Testis (tissue), 5 donors: ENCODE results near the genes OR6X1, OR6M1, OR10D3, OR8D2, OR8B4, MSANTD2, PATE2 and VSIG10L2.

DNA sequence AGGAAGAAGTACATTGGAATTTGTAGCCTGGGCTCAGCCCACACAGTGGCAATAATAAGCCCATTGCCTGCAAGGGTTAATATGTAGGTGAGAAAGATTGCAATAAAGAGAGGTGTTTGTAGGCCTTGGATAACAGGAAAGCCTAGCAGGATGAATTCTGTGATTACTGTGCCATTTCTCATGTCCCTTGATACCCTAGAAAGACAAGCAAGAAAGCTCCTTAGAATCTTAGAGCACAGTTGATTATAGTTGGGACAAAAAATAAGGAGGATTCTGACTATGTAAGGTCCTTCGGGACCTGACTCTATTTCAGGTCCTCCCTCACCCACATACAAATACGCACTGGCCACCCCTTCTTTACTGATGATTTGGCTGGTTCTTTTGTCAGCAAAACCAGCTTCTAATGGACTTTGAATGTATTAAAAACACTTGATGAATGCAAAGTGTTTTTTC is at the start of gene OR6X1:
Gene OR6X1, minus strand, starts transcription at position 182 of the 453 bp plus-strand sequence.
- PRO-cap, 3 experiments = no peak in any of the 3 experiments
- RAMPAGE, long total RNA, 2 experiments = no peak in any of the 2 experiments
- RRBS = no CpG with 5 or more reads among the region's 2 CpGs

GRCh38 chr11:123806250-123806665 is at the start of gene OR6M1:
OR6M1 (minus strand) TSS chr11:123806349.
- PRO-cap, 3 experiments = no peak in any of the 3 experiments
- RAMPAGE, long total RNA, 2 experiments = no peak in any of the 2 experiments
- RRBS = no CpG with 5 or more reads among the region's 4 CpGs

DNA sequence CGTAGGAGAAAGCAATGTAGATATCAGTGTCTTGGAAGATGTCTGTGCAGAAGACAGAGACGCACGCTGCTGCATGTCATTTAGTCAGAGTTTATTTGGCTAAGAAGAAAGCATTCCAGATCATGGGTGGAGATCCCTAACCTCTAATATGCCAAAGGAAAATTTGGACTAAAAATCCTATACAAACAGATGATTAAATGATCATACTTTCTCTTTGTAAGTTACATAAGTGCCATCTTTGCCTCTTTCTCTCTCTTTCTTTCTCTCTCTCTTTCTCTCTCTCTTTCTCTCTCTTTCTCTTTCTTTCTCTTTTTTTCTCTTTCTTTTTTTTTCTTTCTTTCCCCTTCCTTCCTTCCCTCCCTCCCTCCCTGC is at the start of gene OR10D3:
Gene OR10D3, plus strand, starts transcription at position 178 of the 372 bp plus-strand sequence.
- PRO-cap, 3 experiments = no peak in any of the 3 experiments
- RAMPAGE, long total RNA, 2 experiments = no peak in any of the 2 experiments
- RRBS = no CpG with 5 or more reads among the region's 3 CpGs

GRCh38 chr11:124320119-124320370 is at the start of gene OR8D2:
OR8D2 (minus strand) TSS chr11:124320197.
- PRO-cap, 3 experiments = no peak in any of the 3 experiments
- RAMPAGE, long total RNA, 2 experiments = no peak in any of the 2 experiments
- RRBS = no CpG with 5 or more reads among the region's 1 CpG

DNA sequence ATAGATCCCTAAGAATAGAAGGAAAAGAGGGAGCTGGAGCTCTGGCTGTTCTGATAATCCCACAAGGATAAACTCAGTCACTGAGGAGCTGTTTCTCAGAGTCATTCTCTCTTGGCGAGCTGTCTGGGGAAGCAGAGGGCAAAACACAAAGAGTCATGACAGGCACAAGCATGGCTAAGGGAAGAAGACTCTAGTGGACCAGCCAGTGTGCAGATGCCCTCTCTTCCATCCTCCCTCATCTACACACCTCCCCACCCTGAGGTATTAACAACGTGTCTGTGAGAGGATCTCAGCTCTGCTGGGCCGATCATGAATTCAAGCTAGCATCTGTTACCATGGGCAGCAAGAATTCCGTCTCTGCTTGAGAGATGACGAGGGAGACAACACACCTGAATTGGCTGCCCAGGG is at the start of gene OR8B4:
Gene OR8B4, minus strand, starts transcription at position 105 of the 408 bp plus-strand sequence.
- PRO-cap, 3 experiments = no peak in any of the 3 experiments
- RAMPAGE, long total RNA, 2 experiments = no peak in any of the 2 experiments
- RRBS = no CpG with 5 or more reads among the region's 5 CpGs

DNA sequence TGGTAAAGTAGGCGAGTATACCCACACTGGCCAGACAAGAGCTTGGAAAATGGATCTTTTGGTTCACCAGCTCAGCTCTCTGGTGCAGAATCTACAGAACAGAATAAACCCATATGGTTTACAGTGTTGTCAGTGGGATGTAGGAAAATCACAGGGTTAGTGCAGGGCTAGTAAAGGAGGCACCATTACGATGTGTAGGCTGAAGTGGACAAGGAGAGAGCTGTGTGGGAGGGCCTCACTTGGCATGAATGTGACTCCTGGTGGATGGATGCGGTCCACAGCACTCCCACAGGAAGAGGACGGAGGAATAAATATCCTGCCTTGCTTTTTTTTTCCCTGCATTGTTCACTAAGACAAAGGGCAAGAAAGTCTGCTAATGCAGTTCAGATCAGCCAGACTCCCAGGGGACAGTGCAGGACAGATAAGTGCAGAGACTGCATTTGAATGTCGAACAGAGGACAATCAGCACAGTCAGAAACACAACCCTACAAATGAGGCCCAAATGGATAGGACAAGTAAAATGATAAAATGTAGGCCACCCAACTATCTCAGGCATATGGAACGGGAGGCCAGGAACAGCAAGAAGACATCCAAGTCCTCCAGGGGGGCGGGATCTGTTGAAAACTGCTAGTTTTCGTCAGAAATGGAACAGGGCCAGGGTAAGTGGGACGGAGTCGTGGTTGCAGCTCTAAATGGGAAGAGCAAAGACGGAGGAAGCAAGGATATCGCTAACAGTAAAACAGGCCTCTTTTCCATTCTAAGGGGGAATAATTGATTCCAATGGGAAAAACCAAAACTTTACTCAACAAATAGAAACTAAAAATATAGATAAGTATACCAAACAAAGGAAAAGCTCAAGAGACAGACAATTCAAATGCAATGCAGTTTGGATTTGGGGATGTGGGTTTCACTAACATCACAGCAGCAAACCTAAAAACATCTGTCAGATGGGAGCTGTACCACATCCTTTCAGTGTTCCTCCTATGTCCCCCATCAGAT is 25.2 kb upstream of the OR8B8 start:
- PRO-cap, 3 experiments = no peak in any of the 3 experiments
- RAMPAGE, long total RNA, 2 experiments = no peak in any of the 2 experiments
- RRBS = no CpG with 5 or more reads among the region's 12 CpGs

GRCh38 chr11:124657302-124657604 is 16.3 kb downstream of the SIAE start:
- PRO-cap, 3 experiments = no peak in any of the 3 experiments
- RAMPAGE, long total RNA, 2 experiments = no peak in any of the 2 experiments
- RRBS = no CpG with 5 or more reads among the region's 4 CpGs

DNA sequence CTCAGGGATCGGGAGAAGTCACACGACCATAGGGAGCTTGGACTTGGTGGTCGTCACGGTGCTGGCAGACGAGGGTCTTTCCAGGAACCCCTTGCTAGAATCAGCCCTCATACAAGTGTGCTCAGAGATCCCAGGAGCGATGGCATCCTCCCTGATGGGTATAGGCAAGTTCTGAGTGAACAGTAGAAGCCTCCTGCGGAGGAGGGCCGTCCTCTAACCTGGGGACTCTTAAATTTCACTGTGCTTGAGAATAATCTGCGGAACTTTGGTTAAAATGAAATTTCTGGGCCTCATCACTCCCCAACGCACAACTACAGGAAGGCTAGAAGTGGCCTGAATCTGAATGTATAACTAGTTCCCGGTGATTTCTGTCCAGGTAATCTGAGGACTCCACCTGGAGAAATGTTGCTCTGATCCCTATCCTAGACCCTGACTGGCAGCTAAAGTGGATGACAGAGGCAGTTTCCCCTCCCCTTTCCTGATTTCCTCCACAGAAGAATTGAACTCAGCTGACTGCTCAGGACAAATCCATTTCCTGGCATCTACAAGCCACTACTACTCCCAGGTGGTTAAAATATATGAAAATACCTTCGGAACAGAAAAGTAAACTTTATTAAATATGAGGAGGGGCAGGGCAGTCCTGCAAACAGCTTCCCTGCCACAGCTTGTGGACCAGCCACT is 4.4 kb downstream of the VSIG2 start:
- PRO-cap, 3 experiments = no peak in any of the 3 experiments
- RAMPAGE, long total RNA, 2 experiments = no peak in any of the 2 experiments
- RRBS = no CpG with 5 or more reads among the region's 12 CpGs

DNA sequence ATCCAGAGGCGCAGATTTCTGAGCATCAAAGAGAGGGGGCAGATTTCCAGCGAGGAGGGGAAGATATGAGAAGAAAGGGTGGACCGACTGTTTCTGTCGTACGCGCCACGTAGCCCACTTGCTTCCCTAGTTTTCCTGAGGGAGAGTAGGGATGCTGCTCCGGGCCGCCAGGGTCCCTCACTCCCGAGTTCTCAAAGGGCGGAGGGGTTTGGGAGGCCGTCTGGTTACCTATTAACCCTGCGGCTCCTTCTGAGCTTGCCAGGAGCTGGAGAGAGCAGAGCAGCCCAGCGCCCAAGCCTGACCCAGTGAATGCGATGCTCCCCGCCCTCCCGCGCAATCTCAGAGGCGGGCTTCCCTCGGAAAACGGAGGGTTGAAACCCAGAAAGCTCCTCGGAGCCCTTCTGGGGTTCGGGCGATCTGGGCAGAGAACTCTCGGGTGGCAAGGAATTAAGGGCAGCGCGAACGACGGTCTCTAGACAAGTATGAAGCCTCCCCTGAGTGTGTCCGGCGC is 3.2 kb downstream of the ESAM start:
- PRO-cap, 3 experiments = no peak in any of the 3 experiments
- RAMPAGE, long total RNA, 2 experiments = no peak in any of the 2 experiments
- RRBS = no CpG with 5 or more reads among the region's 31 CpGs

- PRO-cap, 3 experiments = peak in 3 of 3 experiments; most common plus-strand start chr11:124800721 (in 3); most common minus-strand start chr11:124800404 (in 3)
- RAMPAGE, long total RNA, 2 experiments = start-site peak on the plus strand in 1 of 2 experiments, at chr11:124800420-124800460 at its widest, 270 reads per replicate
- RRBS = 2% methylated on average over 32 of the region's 69 CpGs
Observed at GRCh38 chr11:124800267-124801420, at the start of gene MSANTD2. MSANTD2 (minus strand) TSS chr11:124800406.

DNA sequence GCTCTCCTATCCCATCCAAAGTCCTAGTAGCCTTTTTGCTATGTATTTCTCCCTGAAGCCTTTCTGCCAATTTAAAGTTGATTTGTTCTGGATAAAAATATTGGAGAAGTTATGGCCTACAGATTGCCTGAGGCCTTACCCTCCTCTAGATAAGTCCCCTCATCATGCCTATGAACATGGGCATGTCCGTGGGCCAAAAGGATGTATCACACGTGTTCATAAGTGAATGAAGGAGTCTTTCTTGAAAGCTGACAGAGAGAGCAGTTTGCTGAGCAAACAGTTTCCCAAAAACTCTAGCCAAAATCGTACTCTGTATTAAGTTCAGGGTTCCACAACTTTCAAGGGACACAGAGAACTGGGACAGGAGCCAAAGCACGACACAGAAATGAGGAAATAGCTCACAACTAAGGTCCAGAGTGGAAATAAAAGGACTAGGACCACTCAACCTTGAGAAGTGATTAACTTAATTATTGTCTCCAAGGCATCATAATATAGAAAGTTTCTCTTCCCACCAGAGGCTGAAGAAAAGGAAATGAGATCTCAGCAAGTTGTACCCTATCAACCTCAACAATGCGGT is 6.6 kb downstream of the HEPACAM start:
- PRO-cap, 3 experiments = no peak in any of the 3 experiments
- RAMPAGE, long total RNA, 2 experiments = no peak in any of the 2 experiments
- RRBS = no CpG with 5 or more reads among the region's 5 CpGs

DNA sequence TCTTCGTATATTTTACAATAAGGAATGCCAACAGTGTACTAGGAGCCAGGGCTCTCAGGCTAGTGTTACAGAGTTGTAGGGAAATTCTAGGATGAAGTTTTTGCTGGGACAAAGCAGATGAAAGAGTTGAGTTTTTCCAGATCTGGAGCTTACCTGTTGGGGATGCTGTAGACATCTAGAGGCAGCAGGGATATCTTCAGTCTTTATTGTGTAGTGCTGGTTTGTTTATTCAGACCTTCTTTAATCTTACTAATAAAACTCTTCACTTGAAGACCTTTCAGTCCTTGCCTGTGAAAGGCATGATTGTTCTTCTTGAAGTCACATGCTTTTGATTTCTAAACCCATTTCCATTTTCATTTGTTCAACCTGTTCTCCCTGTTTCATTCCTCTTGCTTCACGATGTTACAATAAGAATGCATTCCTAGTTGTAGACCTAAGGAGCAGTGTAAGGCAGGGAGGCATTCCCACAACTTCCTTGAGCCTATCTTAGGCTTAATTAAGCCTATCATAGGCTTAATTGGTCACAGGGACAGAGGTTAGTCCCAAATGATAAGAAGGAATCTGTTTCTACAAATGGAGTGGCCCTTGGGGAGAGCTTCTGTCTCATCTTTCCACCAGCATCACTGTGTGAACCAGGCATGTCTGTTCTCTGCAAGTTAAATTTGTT is 7.8 kb upstream of the SLC37A2 start:
- PRO-cap, 3 experiments = no peak in any of the 3 experiments
- RAMPAGE, long total RNA, 2 experiments = no peak in any of the 2 experiments
- RRBS = no CpG with 5 or more reads among the region's 2 CpGs

GRCh38 chr11:125165082-125166254 is 917 bp downstream of the PKNOX2 start:
- PRO-cap, 3 experiments = peak in 1 of 3 experiments; most common plus-strand start chr11:125165512 (in 1); most common minus-strand start chr11:125165704 (in 1)
- RAMPAGE, long total RNA, 2 experiments = start-site peak on the plus strand in 1 of 2 experiments, at chr11:125165206-125165539 at its widest, 23 reads per replicate
- RRBS = 1% methylated on average over 52 of the region's 112 CpGs

GRCh38 chr11:125489185-125489760 is 6.8 kb downstream of the FEZ1 start:
- PRO-cap, 3 experiments = no peak in any of the 3 experiments
- RAMPAGE, long total RNA, 2 experiments = no peak in any of the 2 experiments
- RRBS = no CpG with 5 or more reads among the region's 15 CpGs

DNA sequence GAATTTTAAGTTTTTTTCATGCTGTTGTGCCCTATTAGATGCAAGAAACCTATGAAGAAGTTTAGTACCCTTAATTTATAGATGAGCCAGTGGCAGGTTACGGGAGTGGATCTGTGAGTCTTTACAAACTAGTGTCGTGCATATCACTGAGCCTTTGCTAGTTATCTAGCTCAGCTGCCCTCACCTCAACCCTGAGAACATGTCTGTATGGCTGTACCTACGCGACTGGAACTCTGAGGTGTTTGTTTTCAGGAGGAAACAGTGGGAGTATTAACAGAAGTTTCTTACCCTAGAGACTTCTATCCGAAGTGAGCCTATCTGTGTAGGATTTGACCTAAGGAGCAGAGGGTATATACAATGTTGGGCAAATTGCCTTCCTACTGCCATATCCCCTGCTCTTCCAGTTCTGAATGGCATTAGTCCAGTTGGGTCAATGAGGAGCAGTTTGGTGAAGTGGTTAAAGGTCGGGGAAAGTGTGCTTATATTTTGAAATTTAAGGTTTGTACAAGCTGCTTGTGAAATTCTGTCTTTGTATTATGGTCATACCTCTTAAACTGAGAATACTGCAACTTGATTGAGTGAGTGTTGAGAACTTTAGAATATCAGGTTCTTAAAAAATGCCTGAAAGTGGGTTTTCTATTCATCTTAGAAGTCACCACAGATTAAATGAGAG is 1.6 kb downstream of the EI24 start:
- PRO-cap, 3 experiments = no peak in any of the 3 experiments
- RAMPAGE, long total RNA, 2 experiments = no peak in any of the 2 experiments
- RRBS = no CpG with 5 or more reads among the region's 6 CpGs

GRCh38 chr11:125591676-125592709 is 659 bp upstream of the STT3A start:
- PRO-cap, 3 experiments = peak in 3 of 3 experiments; most common minus-strand start chr11:125592468 (in 2)
- RAMPAGE, long total RNA, 2 experiments = start-site peak on the minus strand in 2 of 2 experiments, at chr11:125592545-125592583 at its widest, 21 to 98 reads per replicate
- RRBS = 2% methylated on average over 4 of the region's 55 CpGs

- PRO-cap, 3 experiments = peak in 3 of 3 experiments; most common plus-strand start chr11:125626329 (in 2); most common minus-strand start chr11:125626269 (in 1)
- RAMPAGE, long total RNA, 2 experiments = no peak in any of the 2 experiments
- RRBS = no CpG with 5 or more reads among the region's 28 CpGs
Observed at GRCh38 chr11:125626034-125626879, 1.3 kb downstream of the CHEK1 start.

- PRO-cap, 3 experiments = no peak in any of the 3 experiments
- RAMPAGE, long total RNA, 2 experiments = no peak in any of the 2 experiments
- RRBS = no CpG with 5 or more reads among the region's 3 CpGs
Observed at GRCh38 chr11:125778531-125779249, at the start of gene PATE2. PATE2 (minus strand) TSS chr11:125778828.

DNA sequence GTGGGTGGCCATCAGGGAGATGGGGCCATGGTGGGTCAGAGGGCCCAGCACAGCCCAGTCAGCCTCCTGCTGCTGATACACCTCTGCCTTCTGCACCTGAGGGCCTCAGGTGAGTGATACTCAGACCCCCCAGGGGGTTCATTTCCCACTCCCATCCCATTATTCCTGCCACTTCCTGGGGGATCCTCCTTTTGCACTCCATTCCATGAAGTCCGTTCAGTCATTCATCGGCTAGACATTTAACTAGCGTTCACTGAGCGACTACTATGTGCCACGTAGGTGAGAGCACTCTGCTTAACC is at the start of gene VSIG10L2:
Gene VSIG10L2, plus strand, starts transcription at position 16 of the 300 bp plus-strand sequence.
- PRO-cap, 3 experiments = no peak in any of the 3 experiments
- RAMPAGE, long total RNA, 2 experiments = no peak in any of the 2 experiments
- RRBS = no CpG with 5 or more reads among the region's 5 CpGs

DNA sequence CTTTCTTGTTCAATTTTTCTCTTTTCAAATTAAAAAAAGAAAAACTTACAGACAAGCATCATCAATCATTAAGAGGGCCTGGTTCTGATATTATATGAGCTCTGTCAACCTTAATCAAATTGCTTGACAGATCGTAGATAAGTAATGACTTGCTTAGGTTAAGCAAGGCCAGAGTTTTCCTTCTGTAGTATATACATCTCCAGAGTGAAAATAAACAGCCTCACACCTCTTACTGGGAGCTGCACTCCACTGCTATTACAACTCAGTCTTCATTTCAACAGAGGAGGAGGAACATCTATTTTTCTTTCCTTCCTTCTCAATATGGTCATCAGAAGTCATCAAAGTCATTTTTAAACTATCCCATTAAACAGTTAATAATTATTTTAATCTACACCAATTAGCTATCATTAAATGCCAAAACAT is 13.5 kb downstream of the CDON start:
- PRO-cap, 3 experiments = no peak in any of the 3 experiments
- RAMPAGE, long total RNA, 2 experiments = no peak in any of the 2 experiments
- RRBS = no CpG with 5 or more reads among the region's 1 CpG